Neural progenitor cell (in vitro differentiated cells): ENCODE results near the gene RAB3GAP1.

DNA sequence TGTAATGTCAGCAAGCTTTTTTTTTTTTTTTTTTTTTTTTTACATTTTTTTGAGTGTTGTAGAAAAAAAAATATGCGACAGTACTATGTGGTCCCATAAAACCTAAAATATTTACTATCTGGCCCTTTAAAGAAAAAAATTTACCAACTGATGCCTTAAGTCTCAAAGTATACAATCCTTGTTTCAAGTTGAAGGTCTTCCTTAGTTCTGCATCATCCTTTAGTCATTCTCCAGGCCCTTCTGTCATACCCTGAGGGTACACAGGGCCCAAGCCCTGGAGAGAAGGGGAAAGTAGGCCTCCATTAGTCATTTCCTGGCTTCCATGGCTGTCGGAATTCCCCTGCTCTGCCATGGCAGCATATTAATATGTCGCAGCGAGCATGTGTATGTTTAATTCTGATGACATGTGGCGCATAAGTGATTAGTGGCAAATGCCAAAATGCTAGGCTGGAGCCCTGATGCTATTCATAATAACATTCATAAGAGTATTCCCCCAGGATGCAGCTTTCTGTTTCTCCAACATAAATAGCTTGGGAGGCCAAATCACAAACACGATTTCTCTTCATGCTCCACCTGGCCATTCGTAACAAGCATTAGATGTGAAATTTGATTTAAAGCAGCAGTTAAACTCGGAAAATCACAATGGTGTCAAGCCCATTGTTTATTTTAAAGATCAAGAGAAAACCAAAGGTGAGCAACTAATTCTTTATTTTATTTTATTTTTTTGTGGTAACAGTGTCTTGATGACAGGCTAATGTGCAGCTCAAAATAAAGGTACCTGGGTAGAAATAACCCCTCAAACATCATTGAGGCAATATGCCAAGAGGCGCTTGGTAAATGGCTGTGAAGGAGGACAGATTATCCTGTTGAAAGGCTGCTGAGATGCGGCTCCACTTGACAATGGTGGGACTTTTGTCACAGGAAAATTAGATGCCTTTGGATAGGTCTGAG, 22.2 kb downstream of the GPR39 start:
- RAMPAGE, long total RNA: no peak

GRCh38 chr2:132479001-132479710, 62.6 kb downstream of the GPR39 start:
- RAMPAGE, long total RNA: no peak

- RAMPAGE, long total RNA: no peak
Observed at GRCh38 chr2:133266107-133266560, 302.1 kb downstream of the NCKAP5 start.

DNA sequence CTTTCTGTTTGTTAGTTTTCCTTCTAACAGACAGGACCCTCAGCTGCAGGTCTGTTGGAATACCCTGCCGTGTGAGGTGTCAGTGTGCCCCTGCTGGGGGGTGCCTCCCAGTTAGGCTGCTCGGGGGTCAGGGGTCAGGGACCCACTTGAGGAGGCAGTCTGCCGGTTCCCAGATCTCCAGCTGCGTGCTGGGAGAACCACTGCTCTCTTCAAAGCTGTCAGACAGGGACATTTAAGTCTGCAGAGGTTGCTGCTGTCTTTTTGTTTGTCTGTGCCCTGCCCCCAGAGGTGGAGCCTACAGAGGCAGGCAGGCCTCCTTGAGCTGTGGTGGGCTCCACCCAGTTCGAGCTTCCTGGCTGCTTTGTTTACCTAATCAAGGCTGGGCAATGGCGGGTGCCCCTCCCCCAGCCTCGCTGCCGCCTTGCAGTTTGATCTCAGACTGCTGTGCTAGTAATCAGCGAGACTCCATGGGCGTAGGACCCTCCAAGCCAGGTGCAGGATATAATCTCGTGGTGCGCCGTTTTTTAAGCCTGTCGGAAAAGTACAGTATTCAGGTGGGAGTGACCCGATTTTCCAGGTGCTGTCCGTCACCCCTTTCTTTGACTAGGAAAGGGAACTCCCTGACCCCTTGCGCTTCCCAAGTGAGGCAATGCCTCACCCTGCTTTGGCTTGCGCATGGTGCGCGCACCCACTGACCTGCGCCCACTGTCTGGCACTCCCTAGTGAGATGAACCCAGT, 97.9 kb downstream of the NCKAP5 start:
- RAMPAGE, long total RNA: no peak

- RAMPAGE, long total RNA: no peak
Observed at GRCh38 chr2:133489811-133490497, 78.3 kb downstream of the NCKAP5 start.

DNA sequence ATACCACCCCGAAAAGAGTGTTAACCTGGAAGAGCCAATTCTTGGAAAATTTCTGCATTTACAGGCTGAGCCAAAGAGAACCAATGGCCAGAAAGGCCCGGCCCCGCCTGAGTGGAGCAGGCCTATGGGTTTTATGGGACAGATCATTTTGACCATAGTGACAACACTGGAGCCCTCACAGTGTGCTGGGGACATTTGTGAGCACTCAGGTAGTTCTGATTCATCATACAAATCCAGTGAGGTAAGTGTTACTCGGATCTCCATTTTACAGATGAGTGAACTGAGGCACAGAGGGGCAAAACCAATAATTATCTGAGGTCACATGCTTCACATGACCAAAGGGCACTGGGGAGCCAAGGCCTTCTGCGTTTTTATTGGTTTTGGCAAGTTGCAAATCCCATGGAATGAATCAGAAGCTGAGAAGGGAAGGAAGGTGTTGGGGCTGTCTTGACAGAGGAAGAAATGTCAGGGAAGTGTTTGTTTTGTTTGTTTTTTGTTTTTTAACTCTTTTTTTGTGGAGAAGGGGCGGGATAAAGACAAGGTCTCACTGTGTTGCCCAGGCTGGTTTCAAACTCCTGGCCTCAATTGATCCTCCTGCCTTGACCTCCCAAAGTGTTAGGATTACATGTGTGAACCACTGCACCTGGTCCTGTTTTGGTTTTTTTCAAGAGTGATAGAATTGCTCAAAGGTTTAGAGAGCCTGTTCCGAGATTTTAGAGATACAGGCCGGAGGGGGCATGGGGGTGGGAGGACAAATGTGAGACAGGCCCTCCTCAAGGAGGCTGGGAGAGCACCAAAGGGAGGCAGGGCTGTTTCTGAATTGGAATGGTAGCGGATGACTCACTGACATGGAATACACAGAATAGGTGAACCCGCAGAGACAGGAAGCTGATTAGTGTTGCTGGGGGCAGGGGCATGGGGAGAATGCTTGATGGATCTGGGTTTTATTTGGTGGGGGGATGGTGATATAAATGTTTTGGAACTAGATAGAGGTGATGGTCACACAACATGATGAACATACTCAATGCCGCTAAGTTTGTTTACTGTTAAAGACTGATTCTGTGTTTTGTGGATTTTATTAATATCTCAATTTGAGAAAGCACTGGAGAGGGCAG, 111.2 kb upstream of the MGAT5 start:
- RAMPAGE, long total RNA: no peak

GRCh38 chr2:134153976-134154759, 99.7 kb upstream of the MGAT5 start:
- RAMPAGE, long total RNA: no peak

- RAMPAGE, long total RNA: no peak
Observed at GRCh38 chr2:134248294-134248976, 5.4 kb upstream of the MGAT5 start.

- RAMPAGE, long total RNA: no peak
Observed at GRCh38 chr2:134313095-134313542, 59.2 kb downstream of the MGAT5 start.

DNA sequence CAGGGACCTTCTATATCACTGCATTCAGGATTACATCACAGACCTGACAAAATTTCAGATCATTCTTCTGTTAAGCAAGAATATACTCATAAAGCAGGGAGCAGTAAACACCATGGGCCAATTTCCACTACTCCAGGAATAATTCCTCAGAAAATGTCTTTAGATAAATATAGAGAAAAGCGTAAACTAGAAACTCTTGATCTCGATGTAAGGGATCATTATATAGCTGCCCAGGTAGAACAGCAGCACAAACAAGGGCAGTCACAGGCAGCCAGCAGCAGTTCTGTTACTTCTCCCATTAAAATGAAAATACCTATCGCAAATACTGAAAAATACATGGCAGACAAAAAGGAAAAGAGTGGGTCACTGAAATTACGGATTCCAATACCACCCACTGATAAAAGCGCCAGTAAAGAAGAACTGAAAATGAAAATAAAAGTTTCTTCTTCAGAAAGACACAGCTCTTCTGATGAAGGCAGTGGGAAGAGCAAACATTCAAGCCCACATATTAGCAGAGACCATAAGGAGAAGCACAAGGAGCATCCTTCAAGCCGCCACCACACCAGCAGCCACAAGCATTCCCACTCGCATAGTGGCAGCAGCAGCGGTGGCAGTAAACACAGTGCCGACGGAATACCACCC, 35.1 kb downstream of the CCNT2 start:
- RAMPAGE, long total RNA: no peak

GRCh38 chr2:134985025-134985224, 62.3 kb downstream of the MAP3K19 start:
- RAMPAGE, long total RNA: no peak

DNA sequence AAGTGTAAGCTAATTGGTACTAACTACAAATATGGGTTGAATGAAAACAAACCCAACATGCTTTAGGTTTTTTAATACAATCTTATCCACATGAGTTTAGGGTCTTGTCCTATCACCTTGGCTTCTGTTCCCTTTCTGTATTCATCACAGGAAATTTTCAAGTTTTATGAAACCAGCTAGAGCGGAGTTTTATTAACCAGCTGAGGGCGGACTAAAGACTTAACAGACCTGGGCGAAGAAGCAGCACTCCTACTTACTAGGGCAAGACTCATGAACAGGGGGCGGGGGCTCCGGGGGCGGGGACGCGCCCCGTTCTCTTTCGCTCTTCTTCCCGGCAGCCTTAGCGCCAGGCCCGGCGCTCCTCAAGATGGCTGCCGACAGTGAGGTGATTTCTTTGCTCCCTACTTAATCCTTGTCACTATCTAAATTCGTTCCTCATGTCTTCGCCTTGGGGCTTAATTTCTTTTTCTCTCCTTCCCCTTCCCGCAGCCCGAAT, at the start of gene RAB3GAP1:
Gene RAB3GAP1 (plus strand): TSS at position 352 of the 496 bp plus-strand sequence.
- RAMPAGE, long total RNA: start-site peak on the plus strand centred at position 351 of the sequence, 16 bp wide, 205 and 351 reads in 2 replicates

- RAMPAGE, long total RNA: no peak
Observed at GRCh38 chr2:135537753-135538221, 6.5 kb downstream of the R3HDM1 start.

DNA sequence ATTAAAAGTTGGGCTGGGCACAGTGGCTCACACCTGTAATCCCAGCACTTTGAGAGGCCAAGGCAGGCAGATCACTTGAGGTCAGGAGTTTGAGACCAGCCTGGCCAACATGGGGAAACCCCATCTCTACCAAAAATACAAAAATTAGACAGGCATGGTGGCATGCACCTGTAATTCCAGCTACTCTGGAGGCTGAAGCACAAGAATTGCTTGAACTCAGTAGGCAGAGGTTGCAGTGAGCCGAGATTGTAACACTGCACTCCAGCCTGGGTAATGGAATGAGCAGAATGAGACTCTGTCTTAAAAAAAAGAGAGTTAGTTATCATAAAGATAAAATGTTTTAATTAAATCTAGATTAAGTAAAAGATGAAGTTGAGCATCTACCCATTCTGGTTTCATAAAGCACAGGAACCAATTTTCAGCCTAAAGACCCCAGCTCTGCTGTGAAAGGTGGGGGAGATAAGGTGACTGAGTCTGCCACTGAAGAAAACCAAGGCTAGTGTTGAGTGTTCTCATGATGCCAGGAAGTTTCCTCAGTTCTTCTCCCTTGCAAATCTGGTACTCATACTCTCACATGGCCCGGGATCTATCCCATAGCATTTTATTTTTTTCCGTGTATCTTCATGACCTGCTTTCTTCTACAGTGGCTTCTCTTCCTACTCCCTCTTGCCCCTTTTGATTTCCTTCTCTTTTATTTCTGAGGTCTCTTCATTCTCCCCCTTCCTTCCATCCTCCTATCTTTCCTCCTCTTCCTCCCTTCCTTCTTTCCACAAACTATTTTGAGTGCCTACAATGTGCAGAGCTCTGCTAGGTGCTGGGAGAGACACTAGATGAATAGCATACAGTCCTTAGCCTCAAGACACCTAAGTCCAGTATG, 10.4 kb upstream of the CXCR4 start:
- RAMPAGE, long total RNA: no peak

DNA sequence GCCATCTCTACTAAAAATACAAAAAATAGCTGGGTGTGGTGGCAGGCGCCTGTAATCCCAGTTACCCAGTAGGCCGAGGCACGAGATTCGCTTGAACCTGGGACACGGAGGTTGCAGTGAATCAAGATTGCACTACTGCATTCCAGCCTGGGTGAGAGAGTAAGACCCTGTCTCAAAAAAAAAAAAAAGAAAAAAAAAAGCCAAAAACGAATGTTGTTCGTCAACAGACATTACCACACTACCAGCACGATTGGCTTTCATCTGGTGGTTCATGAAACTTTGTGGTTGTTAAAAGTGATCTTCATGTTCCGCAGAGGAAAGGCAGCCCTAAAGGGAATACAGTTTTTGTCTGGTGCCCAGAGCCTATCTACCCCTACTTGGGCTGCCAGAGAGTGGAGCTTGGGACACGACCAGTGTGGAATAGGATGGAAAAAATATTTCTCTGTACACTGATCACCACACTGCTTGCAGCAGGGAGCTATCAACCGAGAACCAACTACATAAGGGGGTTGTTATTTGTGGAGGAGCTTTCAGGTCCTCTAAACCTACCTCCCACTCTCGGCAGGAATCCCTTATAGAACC, 13.6 kb upstream of the CXCR4 start:
- RAMPAGE, long total RNA: no peak

DNA sequence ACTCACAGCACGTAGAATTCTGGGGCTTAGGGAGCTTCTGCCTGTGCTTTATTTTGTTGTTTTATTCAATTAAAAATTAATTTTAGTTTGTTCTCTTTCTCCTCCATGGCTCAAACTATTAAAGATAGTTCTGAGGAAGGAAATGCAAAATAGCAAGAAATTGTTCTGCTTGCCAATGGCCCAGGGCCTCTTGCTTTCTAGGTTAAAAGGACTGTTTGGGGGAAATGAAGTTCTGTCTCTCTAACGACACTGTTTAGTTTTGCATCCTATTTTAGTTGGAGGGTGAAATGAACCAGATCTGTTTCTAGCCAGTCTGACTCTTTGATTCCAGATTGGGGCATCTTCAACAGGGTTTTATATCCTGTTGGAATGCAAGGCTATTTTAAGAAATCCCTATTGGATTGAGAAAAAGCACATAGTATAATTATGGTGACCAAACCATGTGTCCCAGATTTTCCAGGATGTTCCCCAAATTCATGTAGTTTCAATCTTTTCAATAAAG, 114.8 kb upstream of the CXCR4 start:
- RAMPAGE, long total RNA: no peak

DNA sequence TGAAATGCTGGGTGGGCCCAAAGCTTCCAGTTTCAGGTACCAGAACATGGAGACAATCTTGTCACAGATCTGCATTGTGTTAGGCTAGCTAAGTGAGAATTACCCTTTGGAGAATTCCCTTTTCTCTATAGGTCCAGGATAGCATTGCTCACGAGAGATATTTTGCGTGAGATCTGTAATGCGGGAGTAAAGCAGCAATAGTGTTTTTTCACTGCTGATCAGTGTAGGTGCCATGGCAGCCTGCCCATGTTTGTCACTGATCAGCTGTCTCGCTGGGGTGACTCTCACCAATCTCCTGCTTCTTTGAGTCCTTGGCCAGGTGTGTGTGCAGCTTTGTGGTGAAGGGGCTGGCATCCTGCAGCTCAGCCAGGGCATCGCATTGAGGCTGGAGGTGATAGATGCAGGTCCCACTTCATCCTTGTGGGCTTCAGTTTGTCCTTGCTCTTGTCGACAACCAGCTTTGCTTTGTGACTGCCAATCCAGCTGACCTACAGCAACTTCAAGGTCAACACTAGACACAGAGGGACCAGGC, 258.2 kb upstream of the CXCR4 start:
- RAMPAGE, long total RNA: no peak

- RAMPAGE, long total RNA: no peak
Observed at GRCh38 chr2:136378432-136378775, 260.5 kb upstream of the CXCR4 start.

DNA sequence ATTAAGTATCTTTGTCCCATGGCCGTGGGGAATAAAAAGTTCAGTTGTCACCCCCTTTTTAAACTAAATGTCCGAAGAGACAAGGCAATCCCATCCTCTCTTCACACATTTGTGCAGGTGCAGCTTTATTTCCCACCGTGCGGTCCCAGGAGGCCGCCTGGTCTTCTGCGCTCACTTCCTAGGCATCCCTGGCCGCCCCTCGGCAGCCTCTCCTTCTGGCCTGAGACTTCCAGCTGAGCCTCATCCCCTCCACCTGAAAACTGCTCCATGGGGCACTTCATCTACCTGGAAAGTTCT, 588 bp upstream of the SPOPL start:
- RAMPAGE, long total RNA: no peak

- RAMPAGE, long total RNA: no peak
Observed at GRCh38 chr2:138515947-138516705, 14.6 kb downstream of the SPOPL start.